Bronchial lymph node (tissue), 1 donor: Measurements from ENCODE around the gene COLEC12.

DNA sequence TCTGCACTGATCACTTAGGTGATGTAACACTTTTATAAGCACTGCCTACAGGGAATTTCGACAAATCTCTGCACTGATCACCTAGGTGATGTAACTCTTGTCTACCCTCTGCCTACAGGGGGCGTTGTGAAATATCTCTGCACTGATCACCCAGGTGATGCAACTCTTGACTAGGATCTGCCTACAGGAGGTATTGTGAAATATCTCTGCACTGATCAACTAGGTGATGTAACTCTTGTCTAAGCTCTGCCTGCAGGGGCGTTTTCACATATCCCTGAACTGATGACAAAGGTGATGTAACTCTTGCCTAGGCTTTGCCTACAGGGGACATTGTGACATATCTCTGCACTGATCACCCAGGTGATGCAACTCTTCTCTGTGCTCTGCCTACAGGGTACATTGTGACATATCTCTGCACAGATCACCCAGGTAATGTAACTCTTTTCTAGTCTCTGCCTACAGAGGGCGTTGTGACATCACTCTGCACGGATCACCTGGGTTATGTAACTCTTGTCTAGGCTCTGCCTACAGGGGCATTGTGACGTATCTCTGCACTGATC is 49.3 kb upstream of the USP14 start:
- PRO-cap, result no peak

- PRO-cap, result no peak
Observed at GRCh38 chr18:182232-182899, 24.0 kb downstream of the USP14 start.

- PRO-cap, result no peak
Observed at GRCh38 chr18:243847-244716, 23.8 kb downstream of the THOC1 start.

- PRO-cap, result no peak
Observed at GRCh38 chr18:261652-262171, 6.1 kb downstream of the THOC1 start.

DNA sequence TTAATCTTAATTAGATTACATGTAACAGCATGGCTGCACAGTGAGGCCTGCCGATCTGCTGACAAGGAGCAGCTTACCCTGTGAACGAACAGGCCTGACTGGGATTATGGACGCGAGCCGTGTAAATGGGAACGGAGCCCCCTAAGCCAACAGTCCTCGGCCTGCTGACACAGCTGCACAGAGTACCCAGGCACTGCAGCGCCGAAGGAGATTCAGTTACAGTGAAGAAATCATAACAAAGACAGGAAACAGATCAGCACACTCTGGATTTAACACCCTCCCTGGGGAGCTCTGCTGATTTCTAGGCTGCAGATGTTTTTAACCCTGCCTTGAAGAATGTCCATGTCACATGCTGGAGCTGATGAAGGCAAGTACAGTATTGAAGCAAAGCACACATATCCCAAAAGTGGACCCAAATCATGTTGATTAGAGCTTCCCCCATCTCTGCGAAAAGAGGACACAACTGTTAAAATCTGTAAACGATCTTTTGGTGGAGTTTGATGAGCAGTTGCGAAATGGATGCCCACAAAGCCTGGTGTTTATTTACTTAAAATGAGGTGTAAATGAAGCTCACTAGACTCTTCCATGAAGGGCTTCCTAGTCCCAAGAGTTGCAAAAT is 43.3 kb downstream of the COLEC12 start:
- PRO-cap, result no peak

DNA sequence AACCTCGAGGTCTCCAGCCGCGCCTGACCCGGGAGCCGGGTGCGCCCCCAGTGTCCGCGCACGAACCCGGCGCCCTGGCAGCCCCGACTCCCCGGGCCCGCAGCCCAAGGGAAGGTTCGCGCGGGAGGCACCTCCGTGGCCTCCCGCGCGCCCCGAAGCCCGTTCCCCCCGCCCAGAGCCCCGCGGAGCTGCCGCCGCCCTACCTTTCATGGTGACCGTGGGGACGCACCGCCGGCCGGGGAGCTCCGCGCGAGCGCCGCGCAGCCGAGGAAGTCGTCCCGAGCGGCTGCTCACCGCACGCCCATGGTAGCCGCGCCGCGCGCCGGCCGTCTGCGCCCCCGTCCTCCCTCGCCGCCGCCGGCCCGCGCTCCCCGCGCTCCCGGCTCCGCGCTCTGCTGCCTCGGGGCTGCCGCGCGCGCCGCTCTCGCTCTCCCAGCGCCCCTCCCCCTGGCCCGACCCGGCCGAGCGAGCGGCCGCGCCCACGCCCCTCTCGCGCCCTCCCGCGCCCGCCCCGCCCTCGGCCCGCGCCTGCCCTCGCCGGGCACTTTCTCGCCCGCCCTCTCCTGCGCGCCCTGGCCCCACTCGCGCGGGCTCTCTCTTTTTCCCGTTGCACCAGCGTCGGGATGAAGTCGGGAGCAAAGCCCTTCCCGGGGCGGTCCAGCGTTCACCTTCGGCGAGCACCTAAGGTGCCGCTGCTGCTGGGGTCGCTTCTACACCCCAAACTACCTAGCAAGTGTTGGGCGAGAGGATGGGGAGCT is at the start of gene COLEC12:
TSS of gene COLEC12 (minus strand) at position 397 of the 758 bp plus-strand sequence.
- PRO-cap, result unidirectional peak, minus-strand start at position 394 of the sequence

DNA sequence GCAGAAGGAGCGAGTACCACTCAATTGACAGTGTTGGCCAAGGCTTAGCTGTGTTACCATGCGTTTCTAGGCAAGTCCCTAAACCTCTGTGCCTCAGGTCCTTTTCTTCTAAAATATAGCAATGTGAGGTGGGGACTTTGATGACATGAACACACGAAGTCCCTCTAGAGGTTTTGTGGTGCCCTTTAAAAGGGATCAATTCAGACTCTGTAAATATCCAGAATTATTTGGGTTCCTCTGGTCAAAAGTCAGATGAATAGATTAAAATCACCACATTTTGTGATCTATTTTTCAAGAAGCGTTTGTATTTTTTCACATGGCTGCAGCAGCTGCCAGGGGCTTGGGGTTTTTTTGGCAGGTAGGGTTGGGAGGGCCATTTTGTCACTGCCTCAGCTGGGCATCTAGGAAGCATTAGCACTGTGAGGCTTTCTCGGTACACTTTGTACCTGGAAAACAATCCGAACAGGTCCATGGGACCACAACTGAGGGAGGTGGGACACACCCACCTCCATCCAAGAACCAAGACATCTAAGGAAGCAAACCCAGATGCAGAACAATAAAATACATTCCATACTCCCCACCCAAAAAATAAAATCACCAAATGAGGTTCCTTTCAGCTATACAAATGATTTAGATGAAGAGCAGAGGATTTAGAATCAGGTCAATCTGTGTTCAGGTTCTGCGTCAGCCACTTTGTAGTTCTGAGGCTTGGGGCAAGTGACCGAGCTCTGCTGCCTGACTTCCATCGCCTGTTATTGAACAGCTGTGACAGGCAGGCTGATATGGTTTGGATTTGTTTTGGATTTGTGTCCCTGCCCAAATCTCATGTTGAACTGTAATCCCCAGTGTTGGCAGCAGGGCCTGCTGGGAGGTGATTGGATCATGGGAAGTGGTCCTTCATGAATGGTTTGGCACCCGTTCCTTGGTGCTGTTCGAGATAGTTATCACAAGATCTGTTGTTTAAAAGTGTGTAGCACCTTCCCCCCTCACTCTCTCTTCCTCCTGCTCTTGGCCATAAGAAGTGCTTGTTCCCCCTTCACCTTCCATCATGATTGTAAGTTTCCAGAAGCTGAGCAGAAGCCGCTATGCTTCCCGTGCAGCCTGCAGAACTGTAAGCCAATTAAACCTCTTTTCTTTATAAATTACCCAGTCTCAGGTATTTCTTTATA is 18.4 kb downstream of the TYMS start:
- PRO-cap, result no peak

DNA sequence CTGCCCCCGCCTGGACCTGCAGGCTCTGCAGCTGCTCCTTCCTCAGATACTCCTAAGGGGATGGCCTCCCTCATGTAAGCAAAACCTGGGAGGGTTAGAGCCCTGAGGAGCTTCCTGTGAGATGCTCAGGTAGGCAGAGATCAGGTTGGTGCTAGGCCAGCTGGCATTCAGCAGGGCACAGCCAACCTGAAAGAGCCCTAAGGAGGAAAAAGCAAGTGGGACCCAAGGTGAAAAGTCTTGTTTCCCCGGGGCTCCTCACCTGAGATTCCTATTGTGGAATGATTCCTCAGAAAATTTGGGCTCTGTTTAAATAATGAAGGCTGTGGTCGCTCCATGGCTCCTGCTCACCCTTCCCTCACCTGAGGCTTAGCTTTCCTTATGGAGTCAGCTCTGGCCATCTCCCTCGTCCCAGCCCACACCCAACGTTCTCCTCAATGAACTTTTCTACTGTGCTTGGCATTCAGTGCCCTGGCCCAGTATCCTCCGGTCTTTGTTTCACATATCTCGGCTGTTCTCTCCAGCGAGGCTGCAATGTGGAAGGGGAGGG is 23.9 kb downstream of the TYMS start:
- PRO-cap, result no peak

DNA sequence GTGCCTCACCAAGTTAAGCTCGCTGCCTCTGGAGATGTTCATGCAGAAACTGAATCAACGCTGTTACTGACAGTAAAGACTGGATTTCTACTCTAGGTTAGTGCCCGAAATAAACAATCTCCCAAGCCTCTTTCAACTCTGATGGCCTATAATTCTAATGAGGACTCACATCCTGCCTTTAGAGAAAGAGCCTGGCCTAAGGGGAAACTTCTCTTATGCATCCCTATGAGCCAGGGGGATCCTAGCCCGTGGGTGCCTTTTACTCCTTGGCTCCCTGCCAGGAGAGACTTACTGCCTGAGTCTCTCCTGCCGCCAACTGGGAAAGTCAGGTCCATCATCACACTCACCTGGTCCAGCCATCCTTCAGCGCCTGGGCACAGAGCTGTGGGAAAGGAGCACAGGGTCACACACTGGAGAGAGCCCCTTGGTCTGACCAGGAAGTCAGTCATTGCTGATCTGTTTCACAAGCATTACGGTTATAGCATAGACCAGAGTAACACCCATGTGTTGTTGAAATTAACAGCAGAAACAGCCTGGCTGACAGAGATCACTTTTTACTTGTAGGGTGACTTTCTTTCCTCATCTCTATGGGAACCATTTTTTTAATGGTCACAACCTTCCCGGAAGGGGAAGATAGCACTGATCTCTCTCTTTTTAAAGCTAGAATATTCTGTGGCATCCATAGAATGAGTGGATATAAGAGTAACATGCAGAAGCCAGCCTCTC is 24.0 kb downstream of the ENOSF1 start:
- PRO-cap, result no peak

DNA sequence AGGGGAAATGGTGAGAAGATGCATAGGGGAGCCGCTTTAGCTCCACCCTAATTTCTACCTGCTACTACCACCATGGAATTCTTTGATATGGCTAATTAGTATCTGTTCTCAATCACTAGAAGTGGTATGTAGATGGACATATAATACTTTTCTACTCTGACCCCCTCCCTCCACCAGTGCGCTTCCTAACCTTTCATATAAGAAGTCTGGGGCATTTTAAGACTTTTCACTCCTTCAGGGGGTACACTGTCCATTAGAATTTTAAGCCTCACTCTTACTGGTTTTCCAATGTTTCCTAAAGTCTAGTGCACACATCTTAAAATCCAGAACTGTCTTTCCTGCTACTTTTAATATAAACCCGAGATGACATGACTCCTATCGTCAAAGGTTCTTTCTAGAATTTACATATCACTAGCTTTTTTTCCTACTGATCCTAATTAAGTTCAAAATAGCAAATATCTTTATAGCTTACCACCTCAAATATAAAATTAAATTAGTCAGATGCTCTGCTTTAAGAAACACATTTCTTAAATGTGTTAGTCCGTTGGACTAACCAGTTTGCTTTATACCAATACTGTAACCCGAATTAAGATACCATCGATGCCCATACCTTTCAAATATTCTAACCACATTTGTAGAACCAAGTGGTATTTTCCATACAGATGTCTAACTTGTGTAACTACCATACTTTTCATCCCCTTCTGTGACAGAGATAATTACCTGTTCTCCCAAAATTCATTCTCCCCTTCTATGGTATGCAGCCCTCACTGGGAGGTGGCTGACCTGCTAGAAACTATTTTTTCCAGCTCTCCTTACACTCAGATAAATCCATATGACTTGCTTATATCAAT is 13.3 kb downstream of the YES1 start:
- PRO-cap, result no peak

DNA sequence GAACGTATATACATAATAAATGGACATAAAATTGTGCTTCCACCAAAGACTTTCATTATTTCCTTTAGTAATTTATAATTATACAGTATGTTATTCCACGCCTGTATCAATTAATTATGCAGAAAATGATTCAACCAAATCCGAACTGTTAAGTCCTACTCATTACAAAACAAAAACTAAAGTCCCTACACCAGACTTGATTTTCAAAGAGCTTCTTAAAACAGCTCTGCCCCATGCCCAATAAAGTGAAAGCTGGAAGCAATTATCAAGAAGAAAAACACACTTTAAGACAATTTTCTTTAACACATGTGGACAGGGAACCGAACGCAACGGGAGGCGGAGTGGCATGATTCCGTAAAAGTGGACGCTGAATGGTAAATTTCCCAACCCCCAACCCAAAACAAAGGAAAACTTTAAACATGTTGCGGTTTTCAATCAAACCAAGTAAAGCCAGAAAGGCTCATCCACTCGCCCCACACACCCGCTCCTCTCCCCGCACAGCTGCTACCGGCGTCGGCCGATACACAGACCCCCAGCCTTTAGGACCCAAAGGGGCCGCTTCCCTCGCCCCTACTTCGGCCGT is 771 bp downstream of the YES1 start:
- PRO-cap, result no peak

- PRO-cap, result no peak
Observed at GRCh38 chr18:907136-908019, 2.7 kb downstream of the ADCYAP1 start.

DNA sequence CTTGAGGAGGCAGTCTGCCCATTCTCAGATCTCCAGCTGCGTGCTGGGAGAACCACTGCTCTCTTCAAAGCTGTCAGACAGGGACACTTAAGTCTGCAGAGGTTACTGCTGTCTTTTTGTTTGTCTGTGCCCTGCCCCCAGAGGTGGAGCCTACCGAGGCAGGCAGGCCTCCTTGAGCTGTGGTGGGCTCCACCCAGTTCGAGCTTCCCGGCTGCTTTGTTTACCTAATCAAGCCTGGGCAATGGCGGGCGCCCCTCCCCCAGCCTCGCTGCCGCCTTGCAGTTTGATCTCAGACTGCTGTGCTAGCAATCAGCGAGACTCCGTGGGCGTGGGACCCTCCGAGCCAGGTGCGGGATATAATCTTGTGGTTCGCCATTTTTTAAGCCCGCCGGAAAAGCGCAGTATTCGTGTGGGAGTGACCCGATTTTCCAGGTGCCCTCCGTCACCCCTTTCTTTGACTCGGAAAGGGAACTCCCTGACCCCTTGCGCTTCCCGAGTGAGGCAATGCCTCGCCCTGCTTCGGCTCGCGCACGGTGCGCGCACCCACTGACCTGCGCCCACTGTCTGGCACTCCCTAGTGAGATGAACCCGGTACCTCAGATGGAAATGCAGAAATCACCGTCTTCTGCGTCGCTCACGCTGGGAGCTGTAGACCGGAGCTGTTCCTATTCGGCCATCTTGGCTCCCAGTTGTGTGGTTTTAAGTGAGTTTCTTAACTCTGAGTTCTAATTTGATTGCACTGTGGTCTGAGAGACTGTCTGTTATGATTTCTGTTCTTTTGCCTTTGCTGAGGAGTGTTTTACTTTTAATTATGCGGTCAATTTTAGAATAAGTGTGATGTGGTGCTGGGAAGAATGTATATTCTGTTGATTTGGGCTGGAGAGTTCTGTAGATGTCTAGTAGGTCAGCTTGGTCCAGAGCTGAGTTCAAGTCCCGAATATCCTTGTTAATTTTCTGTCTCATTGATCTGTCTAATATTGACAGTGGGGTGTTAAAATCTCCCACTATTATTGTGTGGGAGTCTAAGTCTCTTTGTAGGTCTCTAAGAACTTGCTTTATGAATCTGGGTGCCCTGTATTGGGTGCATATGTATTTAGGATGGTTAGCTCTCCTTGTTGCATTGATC is 71.9 kb downstream of the ADCYAP1 start:
- PRO-cap, result no peak

GRCh38 chr18:2302639-2303770 is 268.3 kb downstream of the METTL4 start:
- PRO-cap, result no peak

- PRO-cap, result bidirectional peak, plus-strand start at chr18:2605934, minus-strand start at chr18:2605830
Observed at GRCh38 chr18:2605671-2606259, 34.4 kb downstream of the NDC80 start.

- PRO-cap, result no peak
Observed at GRCh38 chr18:2731624-2732520, 76.3 kb downstream of the SMCHD1 start.

GRCh38 chr18:2735066-2735402 is 79.5 kb downstream of the SMCHD1 start:
- PRO-cap, result no peak

GRCh38 chr18:2970323-2970732 is 42.6 kb downstream of the LPIN2 start:
- PRO-cap, result no peak

DNA sequence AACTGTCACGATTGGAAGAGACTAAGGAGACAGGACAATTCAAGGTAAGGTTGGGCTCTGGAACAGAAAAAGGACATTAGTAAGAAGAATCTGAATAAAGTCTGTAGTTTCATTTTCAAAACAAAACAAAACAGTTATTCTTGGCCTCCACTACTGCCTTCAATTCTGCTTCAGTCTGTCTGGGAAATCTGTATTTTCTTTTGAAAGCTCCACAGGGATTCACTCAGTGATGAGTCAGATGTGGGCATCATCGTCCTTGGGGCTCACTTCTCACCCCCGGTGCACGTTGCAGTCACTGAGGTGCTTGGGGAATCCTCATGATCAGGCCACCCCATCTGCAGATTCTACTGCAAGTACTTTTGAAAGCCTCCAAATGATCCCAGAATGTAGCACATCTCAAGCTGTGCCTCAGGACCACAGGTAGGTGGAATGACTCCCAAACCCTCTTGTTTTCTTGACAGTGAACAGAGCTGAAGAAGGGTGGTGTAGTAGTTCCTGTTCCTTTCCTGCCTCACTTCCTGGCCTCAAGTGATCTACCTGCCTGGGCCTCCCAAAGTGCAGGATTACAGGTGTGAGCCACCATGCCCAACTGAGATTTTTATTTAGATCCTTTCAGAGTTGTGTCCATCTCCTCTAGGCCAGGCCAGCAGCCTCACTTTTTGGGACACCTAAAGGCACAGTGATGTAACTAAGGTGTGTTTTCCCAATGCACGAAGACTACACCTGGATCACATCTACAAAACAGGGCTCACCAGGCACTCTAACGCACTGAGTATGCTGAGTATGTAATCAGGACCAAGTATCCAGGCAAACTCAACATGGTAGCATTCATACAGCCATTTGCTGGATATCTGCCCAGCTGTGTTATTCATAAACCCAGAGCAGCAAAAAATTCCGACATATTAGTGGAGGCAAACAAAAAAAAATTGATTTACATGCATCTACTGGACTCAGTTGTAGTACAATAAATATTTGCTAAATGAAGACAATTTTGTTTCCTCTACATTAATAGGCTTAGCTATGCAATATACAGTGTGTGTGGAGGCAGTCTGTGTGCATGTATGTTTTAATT is 34.1 kb downstream of the LPIN2 start:
- PRO-cap, result no peak

DNA sequence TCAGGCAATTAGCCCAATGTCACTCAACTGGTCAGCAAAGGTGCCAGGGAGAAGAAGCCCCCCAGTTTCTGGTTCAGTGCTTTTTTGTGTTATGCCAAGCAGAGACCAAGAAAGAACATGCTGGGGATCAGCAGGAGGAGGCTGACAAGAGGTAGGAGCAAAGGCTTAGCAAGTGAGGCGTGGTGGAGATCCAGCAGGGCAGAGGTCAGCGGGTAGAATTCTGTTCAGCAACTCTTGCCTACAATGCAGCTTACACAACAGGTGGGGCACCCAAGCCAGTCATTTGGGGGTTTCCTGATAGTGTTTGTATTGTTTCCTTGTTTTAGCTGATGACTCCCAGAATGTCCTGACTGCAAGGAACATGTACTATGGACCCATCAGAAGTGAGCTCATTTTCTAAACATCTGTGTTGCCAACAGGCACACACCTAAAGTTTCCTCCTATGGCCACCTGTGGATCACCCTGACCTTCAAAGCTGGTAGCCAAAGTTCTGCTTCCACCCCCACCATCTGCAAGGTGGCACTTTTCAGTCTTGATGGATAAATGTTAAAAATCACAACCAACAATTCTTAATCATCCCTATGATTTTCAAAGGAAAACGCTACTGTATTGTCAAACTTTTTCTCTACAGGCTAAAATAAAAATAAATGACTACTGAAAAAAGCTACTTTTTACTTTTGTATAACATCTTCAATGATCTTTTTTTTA is 28.0 kb downstream of the LPIN2 start:
- PRO-cap, result no peak